ENCODE measurements around the gene ATAD1.

- RRBS, result no CpG with 5 or more reads among the region's 6 CpGs
These were observed 104.6 kb downstream of the GRID1 start for GRCh38 chr10:86261948-86262399.

DNA sequence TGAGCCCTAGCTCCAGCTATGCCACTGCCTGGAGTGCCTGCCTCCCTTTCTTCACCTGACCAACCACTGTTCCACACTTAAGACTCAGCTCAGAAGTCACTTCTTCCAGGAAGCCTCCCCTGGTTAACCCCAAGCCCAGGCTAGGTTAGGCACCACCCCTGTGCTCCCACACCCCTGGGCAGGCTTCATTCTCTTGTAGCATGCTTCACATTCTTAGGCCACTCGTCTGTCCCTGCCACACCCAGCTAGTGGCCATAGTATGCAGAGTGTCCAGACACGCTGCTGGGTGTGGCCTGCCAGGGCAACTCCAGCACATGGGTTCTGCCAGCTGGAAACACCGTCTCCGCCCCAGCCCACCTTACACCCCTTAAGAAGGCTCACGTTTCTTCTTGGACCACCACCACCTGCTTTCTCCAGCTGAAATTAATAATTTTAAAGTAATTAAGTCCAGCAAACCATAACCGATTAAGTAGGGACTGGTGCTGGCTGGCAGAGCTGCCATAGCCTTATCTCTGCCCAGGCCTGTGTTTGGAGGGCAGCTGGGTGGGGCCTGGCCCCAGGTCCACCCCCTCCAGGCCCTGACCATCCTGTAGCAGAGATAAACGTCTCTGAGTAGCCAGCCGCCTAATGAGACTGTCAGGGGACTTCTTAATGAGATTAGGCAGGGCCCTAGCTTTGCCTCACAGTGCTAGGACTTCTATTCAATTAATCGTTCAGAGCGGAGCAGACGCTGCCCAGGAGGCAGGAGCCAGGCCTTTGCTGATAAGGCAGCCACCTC is 20.5 kb downstream of the GRID1 start:
- RRBS, result no CpG with 5 or more reads among the region's 11 CpGs

GRCh38 chr10:86411156-86411859 is 44.7 kb upstream of the GRID1 start:
- RRBS, result no CpG with 5 or more reads among the region's 8 CpGs

- RRBS, result no CpG with 5 or more reads among the region's 3 CpGs
These were observed 491 bp upstream of the LDB3 start for GRCh38 chr10:86667848-86668192.

DNA sequence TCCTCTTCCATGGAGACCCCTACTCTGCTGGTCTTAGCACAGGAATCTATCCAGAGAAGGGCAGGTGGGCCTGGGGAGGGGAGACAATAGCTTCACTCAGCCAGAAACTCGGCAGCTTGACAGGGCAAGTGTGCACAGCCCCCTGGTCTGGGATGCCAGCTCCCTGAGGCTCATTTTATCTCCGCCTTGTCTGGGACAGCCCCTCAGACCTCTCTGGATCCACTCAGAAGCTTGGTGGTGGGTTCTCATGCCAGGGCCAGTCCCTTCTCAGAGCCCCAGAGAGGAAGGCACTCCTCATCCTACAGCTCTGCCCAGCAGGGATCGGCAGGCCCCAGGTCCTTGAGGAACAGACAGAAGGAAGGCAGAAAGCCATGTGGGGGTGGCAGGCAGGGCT is 40.3 kb downstream of the LDB3 start:
- RRBS, result no CpG with 5 or more reads among the region's 3 CpGs

GRCh38 chr10:86730095-86730519 is 26.3 kb upstream of the BMPR1A start:
- RRBS, result no CpG with 5 or more reads among the region's 3 CpGs

DNA sequence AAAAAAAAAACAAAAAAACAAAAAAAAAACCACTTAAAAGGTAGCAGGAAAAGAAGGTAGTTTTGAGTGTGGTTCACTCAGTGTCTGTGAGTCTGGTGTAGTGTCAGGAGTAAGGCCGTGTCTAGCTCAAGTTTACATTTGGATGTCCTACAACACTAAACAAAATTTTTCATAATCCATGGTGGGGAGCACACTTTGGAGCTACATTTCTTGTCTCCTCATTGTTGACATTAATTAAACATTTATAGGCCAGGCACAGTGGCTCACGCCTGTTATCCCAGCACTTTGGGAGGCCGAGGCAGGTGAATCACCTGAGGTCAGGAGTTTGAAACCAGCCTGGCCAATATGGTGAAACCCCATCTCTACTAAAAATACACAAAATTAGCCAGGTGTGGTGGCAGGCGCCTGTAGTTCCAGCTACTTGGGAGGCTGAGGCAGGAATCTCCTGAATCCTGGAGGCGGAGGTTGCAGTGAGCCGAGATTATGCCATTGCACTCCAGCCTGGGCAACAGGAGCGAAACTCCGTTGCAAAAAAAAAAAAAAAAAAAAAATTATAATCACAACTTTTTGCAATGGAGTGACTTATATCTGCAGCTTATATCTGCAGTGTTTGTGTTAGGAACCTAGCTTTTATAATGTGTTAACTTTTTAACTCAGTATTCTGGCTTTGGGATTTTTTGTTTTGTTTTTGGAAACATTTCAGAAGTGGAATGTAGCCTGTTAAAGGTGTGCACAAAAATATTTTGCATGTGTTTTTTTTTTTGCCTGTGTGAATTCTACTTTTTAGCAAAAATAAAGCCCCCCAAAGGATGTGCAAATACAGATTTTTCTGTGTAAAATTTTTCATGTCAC is 20.9 kb upstream of the BMPR1A start:
- RRBS, result no CpG with 5 or more reads among the region's 8 CpGs

GRCh38 chr10:86943432-86944213 is 13.8 kb downstream of the MMRN2 start:
- RRBS, result no CpG with 5 or more reads among the region's 28 CpGs

- RRBS, result 6% methylated on average over 2 of the region's 13 CpGs
These were observed 892 bp downstream of the ADIRF start for GRCh38 chr10:86969037-86969711.

DNA sequence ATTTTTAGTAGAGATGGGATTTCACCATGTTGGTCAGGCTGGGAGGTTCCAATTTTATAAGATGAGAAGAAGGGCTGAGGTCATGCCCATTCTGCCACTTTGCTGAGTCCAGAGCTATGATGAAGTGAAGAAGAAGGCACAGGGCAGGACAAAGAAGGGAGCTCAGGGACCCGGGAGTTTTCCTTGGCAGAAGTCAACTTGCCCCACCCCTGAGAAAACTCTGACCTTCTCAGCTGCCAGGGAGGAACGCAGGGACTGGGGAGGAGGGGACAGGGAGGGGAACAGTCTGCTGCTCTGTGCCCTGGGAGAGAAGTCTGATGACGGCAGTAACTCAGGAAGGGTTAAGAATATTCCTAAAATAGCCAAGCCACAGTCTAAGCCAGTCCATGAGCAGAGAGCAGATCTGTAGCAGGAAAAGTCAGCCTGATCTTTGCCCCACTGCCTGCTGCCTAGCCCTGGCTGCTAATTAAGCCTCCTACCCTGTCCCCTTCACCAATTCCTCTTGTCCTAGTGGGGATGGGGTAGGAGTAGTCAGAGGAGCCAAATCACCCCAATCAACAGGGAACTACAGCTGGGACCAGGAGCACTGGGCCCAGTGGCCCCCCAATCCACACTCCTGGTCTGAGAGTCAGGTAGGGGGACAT is 11.8 kb downstream of the ADIRF start:
- RRBS, result no CpG with 5 or more reads among the region's 3 CpGs

DNA sequence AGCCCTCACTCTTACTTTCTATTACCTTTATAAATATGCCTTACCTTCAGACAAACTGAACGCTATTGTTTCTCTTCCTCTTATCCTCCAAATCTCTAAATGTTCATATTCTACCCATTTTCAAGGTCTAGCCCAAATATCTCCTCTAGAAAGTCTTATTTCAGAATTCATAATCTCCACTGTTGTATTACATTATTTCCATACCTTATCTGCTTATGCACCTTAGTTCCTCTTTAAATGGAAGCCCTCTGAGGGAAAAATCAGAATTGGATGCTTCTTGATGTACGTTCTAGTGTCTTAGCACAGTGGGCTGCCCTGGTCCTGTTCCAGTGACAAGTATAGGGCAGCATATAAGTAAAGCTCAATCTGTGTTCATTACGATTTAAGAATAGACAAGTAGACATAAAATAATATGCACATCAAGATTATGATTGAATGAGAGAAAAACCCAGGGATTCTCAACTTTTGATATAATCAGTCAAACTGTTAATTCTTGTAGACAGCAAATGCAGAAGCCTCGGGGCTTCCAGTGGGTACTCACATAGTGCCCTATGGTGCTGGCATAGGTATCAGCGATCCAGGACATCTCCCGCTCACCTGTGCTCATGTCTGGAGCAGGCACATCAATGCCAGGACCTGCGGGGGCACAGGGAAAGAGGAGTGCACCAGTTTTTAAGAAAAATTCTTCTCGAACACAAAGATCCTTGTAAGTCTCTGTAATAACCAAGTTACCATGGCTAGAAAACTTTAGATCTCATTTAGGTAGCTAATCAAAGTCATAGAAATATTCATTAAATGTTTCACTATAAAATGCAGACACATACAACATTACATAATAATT is 26.9 kb downstream of the GLUD1 start:
- RRBS, result no CpG with 5 or more reads among the region's 8 CpGs

DNA sequence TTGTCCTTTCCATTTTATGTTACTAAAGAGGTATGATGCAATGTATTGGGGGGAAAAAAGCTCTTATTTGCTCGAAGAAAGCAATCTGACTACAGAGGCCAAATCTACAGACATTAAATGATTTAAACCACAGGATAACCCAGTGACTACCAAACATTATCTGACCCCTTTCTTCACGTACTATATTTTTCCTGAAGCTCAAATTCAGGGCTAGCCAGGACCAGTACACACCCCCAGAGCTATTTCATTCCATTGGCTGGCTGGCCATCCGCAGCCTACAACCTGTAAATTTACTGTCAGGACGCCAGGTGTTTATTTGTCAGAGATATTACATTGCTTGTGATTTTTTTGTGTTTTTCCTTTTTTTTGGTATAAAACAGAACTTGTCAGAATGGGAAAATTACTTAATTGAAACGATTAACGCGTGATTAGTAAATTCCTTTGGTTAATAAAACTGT is 1.3 kb downstream of the GLUD1 start:
- RRBS, result no CpG with 5 or more reads among the region's 7 CpGs

DNA sequence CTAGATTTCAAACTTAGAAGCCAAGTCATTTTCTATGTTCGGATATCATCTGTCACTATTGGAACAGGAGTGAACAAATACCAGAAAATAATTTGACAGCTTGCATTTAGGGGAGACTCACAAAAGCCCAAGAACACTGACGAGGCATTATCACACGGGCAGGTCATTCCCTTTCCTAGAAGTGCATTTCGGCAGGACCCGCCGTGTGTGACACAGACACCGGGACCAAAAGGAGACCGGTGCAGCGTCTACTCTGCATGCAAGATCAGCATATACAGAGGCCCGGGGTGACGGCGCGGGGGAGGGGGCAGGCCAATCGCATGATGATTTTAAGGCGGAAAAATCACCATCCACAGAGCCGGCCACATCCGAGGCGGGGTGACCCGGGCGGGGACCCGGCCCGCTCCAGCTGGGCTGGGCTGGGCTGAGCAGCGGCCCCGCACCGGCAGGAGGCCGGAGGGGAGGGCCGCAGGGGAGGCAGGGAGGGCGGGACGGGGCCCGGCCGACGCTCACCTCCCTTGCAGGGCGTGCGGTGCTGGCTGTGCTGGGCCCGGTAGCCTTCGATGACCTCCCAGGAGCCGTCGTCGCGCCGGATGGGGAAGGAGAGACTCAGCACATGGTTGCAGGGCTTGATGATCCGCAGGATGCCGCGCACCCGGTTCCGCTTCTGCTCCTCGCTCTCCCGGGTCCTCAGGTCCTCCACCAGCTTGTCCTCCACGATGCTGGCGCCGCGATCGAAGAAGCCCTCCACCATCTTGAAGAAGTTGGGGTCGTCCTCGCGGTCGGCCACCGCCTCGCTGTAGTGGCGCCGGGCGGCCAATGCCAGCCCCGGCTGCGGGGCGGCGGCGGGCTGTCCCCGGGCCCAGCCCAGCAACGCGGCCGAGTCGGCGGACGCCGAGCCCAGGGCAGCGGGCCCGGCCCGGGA is 569 bp downstream of the GLUD1 start:
- RRBS, result 2% methylated on average over 32 of the region's 78 CpGs

DNA sequence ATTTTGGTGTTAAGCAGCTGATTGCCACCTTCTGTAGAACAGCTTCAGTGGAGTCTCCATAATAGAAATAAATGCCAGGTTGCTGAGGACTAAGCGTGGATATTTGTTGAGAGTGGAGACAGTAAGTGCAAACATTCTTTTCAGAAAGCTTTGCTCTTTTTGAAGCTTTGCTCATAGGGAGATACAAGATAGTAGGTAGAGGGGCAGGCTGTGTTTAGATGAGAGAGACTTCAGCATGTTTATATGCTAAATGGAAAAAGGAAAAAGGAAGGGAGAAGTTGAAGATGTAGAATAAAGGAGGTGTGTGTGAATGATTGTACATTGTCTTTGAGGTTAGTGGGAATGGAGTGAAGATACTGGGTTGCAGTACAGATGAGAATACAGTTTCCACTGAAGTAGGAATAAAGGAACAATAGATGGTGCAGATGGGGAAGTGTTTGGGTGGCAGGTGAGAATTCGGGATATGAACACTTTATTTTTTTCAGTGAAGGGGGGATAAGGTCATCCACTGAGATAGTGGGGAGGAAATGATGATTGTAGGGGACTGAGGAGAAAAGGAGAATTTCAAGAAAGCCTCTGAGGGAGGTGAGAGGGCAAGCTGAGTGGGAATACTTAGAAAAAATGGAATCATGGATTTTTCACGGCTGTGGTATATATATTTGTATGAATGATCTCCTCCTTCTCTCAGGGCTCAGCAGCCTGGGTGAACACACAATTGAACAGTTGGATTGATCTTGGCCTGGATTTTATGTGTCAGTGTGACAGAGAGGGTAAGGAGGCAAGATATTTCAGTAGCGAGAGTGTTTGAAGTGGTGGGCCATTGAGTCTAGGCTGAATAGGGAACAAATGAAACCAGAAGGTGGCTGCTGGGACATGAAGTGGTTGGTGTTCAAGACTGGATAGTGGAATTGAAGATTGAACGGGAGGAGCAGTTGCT is 21.4 kb downstream of the SHLD2 start:
- RRBS, result no CpG with 5 or more reads among the region's 5 CpGs

DNA sequence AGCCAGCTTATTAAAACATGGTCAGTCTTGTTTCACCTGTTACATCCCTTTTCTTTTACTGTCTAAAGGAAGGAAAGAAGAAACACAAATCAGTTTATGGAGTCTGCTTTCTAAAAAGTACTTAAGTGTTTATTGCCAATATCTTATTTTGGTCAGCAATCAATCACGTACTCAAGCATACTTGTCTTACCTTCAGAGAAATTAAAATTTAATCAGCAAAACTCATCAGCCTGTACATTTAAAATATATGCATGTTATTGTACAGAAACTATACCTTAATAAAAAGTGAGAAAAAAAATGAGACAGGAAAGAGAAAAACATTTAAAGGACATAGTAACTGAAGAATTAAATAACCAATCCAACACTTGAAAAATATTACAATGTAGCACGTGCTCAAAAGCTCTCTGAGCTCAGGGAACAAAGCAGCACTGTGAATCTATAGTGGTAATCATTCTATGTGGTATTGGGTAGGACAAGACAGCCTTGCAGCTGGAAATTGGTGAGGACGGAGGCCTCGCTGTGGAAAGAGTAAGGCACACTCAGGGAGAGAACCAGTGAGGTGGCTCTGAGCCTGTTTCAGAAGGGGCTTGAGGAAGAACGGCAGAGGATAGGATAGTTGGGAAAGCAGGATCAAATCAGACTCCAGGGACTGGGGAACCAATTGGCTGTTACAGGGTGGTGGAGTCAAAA is 55.6 kb upstream of the NUTM2A start:
- RRBS, result no CpG with 5 or more reads among the region's 5 CpGs

DNA sequence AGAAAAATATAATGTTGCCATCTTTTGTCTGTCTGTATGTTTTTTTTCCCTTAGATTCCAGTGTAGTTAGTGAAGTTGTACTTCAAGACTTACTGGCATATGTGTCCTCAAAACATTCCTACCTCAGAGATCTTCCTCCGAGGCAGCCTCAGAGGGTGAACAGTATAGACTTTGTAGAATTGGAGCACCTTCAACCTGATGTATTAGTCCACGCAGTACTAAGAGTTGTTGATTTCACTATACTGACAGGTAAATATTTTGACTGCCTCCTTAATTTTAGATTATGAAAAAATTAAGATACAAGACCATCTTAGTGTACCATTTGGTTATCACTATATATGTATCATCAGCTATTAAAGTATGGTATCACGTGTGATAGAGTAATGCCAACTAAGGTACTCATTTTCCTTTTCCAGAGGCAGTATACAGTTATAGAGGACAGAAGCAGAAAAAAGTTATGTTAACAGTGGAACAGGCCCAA is 54.8 kb upstream of the NUTM2A start:
- RRBS, result no CpG with 5 or more reads among the region's 3 CpGs

DNA sequence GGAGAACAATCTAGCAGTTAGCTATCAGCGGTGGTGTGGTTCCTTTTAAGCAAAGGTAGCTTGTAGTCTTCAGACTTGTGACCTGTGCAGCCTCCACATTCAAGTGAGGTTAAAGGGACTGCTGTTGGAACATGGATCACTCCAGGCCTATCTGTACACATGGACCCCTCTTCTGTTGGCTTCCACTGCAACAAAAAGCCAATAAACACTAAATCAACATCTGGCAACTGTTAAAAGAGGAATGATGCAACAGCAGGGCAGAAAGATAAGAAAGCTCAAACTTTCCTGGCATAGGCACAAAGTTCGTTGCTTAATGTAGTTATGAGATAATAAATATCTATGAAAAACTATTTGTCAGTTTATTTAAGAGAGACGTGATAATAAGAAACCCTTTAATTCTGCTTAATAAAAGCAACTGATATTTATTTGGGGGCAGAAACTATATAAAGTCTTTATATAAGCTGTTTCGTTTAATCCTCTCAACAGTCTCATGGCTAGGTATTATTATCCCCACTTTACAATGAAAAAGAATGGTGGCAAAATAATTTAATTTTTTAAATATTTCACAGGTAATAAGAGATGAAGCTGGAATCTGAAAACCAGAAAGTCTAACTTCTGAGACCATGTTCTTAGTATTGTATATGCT is 3.9 kb upstream of the MINPP1 start:
- RRBS, result no CpG with 5 or more reads among the region's 4 CpGs

GRCh38 chr10:87660085-87660758 is 544 bp downstream of the PAPSS2 start:
- RRBS, result 1% methylated on average over 3 of the region's 28 CpGs

GRCh38 chr10:87701530-87702122 is 41.9 kb downstream of the PAPSS2 start:
- RRBS, result no CpG with 5 or more reads among the region's 7 CpGs

- RRBS, result 2% methylated on average over 17 of the region's 73 CpGs
These were observed at the start of gene ATAD1 for GRCh38 chr10:87817425-87818649. Gene ATAD1, minus strand, starts transcription at chr10:87818226.

Data from epithelial cell of esophagus (primary cell).